H4 (cell line): ENCODE measurements around a stretch of chr6.

GRCh38 chr6:151450581-151451141 is 1.3 kb downstream of the RMND1 start:
- RAMPAGE, long total RNA, result no peak

GRCh38 chr6:151803688-151804218 is 3.7 kb upstream of the ESR1 start:
- RAMPAGE, long total RNA, result no peak

GRCh38 chr6:151805281-151805897 is 2.1 kb upstream of the ESR1 start:
- RAMPAGE, long total RNA, result no peak

GRCh38 chr6:151814602-151814989 is 7.1 kb downstream of the ESR1 start:
- RAMPAGE, long total RNA, result no peak

- RAMPAGE, long total RNA, result no peak
These were observed 8.1 kb downstream of the ESR1 start for GRCh38 chr6:151815518-151816139.

DNA sequence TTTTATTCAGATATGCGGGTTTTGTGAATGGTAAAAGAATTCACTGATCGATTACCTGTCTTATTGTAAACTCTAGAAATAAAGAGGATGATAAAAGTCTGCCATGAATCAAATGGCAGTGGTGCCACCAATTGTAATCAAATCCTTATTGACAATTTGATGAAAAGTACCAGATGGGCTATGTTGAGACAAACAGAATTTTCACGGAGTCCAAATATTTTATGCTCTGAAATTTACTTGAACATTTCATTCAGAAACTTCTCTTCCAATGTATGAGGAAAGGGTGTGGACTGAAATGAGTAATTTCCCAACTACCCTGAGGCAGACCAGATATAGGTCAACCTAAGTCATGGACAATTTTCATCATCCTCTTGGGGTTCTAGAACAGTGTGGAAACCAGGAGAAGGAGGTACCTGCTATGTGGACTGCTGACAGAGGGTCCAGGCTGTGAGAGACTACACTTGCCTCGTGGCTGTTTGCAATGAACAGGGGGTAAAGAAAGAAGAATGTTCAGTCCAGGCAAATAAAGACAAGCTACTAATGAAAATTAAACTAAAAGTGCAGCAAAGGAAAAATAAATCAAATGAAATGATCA is 322.9 kb downstream of the ESR1 start:
- RAMPAGE, long total RNA, result no peak

DNA sequence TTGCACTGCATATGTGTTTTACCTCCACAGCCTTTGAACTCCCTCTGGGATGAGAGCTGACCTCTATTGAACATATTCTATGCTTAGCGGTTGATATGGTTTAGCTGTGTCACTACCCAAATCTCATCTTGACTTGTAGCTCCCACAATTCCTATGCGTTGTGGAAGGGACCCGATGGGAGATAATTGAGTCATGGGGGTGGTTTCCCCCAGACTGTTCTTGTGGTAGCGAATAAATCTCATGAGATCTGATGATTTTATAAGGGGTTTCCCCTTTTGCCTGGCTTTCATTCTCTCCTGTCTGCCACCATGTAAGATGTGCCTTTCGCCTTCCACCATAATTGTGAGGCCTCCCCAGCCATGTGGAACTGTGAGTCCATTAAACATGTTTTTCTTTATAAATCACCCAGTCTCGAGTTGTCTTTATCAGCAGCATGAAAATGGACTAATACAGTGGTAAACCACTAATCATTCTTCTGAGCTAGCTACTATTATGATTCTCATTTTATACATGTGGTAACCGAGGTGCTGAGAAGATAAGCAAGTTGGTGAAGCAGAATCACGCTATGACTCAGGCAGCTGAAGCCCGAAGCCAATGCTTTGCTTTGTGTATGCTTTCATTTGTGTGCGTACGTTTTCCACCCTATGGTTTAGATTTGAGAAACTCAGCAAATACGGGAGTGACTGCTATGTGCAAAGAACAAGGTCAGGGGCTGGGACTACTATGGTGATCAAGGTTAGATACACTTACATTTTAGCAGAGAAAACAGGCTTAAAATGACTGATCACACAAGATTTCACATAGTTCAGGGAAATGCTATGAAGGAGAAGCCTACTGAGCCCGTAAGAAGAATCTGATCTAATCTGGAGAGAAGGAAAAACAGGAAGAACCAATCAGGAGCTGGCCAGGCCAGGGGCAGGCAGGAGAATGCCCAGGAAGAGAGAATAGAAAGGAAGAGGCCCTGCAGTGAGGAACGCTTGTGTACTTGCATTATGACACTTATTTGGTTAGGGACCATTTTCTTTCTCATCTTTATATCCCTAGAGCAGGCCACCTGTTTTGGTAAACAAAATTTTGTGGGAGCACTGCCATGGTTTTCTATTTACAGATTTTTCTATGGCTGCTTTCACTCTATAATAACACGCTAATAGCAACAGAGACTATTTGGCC is 363.6 kb downstream of the ESR1 start:
- RAMPAGE, long total RNA, result no peak

DNA sequence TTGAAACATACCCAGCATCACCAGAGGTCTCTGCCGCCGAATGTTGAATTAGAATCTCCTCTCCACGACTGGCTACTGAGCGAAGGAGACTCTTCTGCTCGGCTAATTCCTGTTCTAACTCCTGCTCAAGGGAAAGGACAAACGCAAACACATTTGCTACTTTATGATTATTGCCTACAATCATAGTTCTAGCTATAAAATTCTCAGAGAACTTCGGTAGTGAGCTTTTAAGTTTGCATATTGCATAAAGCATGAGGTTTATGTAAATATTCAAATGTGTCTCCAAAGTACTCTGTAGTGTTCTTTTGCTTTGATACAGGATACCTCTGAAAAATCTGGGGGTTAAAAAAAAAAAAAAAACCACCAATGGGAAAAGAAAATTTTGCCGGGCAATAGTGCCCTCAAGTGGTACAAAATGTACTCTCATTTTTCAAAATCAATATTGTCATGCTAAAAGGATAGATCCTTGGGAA is 369.1 kb downstream of the SYNE1 start:
- RAMPAGE, long total RNA, result no peak

DNA sequence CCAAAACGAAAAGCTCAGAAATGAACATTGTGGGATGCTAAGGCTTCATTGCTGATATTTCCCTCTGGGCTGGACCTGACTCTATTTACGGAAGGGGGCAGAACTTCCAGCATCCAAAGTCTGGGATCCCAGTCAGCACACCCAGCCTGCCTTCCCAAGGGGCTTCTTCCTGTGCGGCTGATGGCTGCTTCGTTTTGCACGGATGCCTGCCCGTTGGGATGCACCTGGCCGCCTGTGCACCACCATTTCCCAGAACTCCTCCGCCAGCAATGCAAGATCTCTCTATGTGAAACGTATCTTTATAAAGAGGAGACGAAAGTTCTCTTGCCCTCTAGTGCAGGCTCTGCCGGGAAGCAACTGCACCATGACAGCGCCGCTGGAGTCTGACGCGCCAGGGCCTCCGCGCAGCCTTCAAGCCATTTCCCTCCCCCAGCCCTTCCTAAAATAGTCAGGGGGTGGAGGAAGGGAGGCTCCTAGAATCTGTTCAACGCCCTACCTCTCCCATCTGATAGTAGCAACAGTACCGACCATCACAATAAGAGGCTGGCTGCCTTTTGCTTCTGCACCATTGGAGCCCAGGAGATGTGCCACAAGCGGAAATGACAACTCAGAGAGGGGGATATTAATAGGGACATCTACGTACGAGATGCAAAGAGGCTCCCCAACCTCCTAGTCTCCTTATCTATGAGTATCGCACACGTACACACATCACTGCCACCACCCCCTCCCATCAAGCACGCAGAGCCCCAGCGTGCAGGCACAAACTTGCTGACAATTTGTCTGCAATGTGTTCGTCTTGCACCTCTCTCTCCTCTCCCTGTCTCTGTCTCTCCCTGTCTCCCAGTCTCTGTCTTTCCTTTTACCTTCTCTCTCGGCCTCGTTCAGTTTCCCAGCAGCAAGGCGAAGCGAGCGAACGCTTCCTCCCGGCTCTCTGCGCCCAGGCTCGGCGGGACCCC is 1.1 kb downstream of the SYNE1 start:
- RAMPAGE, long total RNA, result no peak

DNA sequence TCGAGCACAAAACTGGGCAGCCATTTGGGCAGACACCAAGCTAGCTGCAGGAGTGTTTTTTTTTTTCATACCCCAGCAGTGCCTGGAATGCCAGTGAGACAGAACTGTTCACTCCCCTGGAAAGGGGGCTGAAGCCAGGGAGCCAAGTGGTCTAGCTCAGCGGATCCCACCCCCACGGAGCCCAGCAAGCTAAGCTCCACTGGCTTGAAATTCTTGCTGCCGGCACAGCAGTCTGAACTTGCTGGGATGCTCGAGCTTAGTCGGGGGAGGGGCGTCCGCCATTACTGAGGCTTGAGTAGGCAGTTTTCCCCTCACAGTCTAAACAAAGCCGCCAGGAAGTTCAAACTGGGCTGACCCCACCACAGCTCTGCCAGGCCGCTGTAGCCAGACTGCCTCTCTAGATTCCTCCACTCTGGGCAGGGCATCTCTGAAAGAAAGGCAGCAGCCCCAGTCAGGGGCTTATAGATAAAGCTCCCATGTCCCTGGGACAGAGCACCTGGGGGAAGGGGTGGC is 20.0 kb downstream of the RGS17 start:
- RAMPAGE, long total RNA, result no peak

- RAMPAGE, long total RNA, result no peak
These were observed 151.5 kb upstream of the RGS17 start for GRCh38 chr6:153282543-153282939.

DNA sequence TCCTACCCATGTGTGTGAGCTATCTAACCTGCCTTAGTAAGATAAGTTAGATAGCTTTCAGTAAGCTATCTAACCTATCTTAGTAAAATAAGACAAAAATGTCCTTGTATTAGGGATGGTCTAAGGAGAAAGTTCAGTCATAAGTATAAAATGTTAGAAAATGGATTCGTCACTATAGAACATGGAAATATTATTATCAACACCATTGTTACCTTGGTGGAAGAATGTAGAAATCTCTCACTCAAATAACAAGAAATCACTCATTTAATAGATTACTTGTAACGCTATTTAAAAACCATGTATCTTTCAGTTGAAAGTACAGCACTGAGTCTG is 185.0 kb upstream of the RGS17 start:
- RAMPAGE, long total RNA, result no peak

DNA sequence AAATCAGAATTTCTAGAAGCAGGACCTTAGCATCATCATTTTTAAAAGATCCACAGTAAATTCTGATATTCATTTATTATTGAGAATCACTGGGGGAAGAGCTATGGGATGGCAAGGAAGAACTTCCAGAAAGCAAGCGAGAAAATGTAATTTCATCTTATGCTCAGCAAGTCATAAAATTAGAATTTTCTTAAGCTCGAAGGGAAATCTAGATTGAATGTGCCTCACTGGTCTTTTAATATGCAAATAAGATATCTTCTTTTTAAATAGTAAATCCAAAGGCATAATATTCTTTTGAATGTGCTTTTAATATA is 442.0 kb upstream of the OPRM1 start:
- RAMPAGE, long total RNA, result no peak

DNA sequence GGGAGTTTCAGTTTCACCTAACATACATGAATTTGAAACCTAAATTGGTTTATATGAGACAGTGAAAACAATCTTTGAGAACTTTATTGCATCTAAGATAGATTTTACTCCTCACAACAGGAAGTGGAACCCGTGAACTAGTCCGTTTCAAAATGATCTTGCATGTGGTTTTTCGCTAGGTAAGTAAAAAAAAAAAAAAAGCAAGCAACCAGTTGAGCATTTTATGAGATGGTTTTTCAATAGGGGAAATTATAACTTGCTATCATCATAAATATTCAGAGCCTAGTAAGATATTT is 106.6 kb downstream of the IPCEF1 start:
- RAMPAGE, long total RNA, result no peak

DNA sequence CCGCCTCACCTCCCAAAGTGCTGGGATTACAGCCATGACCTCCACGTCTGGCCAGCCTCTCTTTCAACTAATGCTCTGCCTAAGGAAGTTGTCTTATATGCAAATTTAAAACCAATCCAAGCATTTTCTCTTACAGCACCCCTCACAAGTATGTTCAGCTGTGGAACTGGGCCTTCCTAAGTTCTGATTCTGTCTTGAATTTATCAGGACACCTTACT is 26.1 kb downstream of the IPCEF1 start:
- RAMPAGE, long total RNA, result no peak

GRCh38 chr6:154441848-154442422 is 68.5 kb downstream of the CNKSR3 start:
- RAMPAGE, long total RNA, result no peak

- RAMPAGE, long total RNA, result no peak
These were observed 50.0 kb downstream of the CNKSR3 start for GRCh38 chr6:154460358-154460919.

DNA sequence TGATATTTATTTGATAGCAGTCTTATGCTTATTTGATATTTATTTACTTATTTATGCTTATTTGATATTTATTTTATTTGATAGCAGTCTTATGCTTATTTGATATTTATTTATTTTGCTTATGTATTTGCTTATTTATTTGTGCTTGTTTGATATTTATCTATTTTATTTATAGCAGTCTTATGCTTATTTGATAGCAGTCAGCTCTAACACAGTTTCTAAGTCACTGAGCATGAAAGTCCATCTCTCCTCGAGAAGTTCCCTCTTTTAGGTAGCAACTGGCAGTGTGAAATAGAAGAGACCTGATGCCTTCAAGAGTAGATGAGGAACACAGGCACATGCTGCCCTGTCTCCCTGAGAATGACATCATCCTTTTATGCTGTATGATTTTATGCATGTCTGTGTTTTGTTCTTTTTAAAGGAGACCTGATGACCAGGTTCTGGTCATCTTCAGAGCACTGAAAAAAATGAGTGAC is 29.2 kb downstream of the CNKSR3 start:
- RAMPAGE, long total RNA, result no peak

GRCh38 chr6:154512127-154512765 is 1.8 kb upstream of the CNKSR3 start:
- RAMPAGE, long total RNA, result no peak

DNA sequence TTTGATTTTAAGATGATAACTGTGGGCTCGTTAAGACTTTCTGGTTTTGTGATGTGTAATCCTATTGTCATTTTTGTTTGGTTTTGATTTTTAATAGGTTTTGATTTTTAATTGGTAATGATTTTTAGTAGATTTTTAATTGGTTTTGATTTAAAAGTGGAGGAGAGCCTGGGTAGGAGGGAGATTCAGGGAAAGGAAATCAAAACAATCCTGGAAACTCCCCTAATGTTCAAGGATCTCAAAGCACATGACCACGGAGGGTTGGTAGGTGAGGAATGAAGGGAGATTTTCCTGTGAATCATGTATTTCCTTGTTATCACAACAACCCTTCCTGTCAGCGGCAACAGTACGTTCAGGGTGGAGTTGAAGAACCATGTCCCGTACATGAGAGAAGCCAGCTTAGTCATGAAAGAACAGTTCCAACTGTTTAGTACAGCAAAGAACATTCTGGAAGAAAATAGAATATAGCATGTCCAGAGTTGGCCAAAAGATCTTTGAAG is 79.4 kb upstream of the SCAF8 start:
- RAMPAGE, long total RNA, result no peak